GM12892 (cell line): ENCODE measurements around a stretch of chr7.

GRCh38 chr7:119076-119923, 73.1 kb upstream of the FAM20C start:
- RRBS = 14% methylated on average over 3 of the region's 35 CpGs

DNA sequence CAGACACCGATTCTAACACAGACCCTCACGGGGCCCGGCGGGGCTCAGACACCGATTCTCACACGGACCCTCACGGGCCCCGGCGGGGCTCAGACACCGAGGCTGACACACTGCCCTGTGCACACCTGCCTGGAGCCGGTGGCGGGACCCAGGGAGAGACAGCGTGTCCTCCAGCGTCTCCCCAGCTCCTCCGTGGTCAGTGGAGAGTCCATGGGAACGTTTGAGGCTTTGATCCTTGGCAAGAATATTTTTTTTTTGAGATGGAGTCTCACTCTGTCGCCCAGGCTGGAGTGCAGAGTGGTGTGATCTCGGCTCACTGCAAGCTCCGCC, 32.5 kb upstream of the FAM20C start:
- RRBS = 68% methylated on average over 4 of the region's 19 CpGs

GRCh38 chr7:165299-165800, 27.0 kb upstream of the FAM20C start:
- RRBS = no CpG with 5 or more reads among the region's 7 CpGs

DNA sequence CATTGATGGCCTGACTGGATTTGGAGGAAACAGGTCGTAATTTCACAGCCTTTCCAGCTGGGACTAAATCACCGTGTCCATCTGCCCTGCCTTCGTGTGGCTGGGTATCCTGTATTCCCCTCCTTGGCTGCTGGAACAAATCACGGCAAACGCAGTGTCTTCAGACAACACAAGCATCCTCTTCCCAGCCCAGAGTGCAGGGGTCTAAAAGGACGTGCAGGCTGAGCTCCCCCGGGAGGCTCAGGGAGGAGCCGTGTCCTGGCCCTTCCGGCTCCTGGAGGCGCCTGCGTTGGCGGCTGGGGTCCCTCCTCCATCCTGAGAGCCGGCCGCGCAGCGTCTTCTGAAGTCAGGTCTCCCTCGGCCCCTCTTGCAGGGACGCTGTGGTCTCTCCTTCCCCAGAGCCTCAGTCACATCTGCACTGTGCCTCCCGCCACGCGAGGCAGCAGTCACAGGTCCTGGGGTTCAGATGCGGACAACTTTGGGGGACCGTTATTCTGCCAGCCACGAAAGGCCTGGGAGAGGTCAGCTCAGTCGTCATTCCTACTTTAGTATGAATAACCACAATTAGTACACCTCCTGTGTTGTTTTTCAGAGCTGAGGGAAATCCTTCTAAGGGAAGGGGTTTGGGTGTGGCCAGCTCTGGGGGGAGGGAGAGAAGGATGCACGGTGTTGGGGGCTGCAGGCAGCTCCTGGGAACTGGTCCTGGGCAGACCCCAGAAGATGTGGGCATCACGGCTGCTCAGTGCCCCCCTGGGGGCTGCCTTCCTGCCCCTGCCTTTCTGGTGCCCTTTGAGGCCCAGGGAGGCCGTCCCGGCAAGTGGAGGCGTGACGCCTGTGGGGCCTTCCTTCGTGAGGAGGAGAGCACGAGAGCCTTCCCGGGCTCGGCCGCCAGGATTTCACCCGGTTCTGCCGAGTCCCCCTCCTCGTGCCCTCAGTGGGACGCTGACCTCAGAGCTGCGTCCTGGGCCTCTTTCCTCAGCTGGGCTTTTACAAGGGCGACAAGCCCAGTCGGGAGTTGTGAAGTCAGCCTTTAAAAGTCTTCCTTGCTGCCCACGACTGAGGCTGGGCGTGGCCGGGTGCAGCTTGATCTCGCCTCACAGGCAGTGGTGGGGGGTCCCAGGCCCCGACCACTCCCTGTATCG, 41.3 kb downstream of the FAM20C start:
- RRBS = no CpG with 5 or more reads among the region's 49 CpGs

DNA sequence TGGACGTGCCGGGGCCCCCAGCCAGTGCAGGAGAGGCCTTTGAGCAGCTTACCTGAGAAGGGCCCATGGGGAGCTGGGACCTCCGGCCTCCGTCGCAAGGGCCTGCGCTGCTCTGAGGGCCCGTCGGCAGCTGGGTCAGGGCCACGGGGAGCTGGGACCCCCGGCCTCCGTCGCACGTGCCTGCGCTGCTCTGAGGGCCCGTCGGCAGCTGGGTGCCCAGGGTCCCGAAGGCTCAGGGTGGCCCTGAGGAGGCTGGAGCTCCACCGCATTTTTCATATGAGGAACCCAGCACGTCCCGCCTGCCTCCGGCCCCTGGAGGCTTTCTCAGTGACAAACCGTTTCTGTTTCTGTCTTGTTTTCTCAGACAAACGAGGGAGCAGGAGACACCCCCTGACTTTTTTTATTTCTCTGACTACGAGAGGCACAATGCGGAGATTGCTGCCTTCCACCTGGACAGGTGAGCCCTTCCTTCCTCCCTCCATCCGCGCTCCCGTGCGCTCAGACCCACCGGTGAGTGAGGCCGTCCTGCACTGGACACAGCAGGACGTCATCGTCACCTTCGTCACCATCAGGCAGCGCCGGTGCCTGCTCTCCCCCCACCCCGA, 43.8 kb upstream of the FOXL3 start:
- RRBS = 70% methylated on average over 9 of the region's 37 CpGs

DNA sequence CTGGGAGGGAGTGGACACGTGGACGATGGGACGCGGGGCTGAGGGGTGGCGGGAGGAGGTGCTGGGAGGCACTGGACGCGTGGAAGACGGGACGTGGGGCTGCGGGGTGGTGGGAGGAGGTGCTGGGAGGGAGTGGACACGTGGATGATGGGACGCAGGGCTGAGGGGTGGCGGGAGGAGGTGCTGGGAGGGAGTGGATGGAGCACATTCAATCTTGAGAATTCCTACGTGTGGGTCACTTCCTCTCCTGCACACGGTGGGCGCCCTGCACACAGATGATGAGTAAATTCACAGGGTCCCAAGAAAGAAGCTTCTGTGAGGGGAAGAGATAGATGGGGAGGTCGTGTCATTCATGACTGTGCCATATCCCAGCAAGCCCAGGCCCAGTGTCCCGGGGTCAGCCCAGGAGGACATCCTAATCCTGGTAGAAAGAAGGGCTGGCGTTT, 7.3 kb downstream of the FOXL3 start:
- RRBS = no CpG with 5 or more reads among the region's 19 CpGs

- RRBS = no CpG with 5 or more reads among the region's 13 CpGs
Measured at GRCh38 chr7:329974-330399, 40.0 kb downstream of the FOXL3 start.

DNA sequence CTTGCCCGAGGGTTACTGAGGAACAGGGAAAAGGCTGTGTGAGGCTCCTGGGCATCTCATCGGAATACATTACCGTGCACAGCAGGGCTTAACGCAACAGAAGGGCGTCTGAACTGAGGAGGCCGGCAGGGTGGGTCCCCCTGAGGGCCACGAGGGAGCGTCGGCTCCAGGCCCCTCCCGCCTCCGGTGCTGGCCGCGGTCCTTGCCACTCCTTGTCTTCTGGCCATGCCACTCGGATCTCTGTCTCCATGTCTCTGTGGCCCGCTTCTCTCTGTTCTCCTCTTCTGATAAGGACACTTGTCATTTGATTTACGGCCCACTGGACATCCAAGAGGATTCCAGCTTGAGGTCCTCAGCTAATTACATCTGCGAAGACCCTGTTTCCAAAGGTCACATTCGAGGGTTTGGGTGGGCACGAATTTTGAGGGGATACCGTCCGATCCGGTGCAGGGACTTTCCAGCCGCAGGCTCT, 50.7 kb downstream of the FOXL3 start:
- RRBS = 56% methylated on average over 8 of the region's 23 CpGs

- RRBS = no CpG with 5 or more reads among the region's 24 CpGs
Measured at GRCh38 chr7:435107-435579, 84.5 kb downstream of the PDGFA start.

DNA sequence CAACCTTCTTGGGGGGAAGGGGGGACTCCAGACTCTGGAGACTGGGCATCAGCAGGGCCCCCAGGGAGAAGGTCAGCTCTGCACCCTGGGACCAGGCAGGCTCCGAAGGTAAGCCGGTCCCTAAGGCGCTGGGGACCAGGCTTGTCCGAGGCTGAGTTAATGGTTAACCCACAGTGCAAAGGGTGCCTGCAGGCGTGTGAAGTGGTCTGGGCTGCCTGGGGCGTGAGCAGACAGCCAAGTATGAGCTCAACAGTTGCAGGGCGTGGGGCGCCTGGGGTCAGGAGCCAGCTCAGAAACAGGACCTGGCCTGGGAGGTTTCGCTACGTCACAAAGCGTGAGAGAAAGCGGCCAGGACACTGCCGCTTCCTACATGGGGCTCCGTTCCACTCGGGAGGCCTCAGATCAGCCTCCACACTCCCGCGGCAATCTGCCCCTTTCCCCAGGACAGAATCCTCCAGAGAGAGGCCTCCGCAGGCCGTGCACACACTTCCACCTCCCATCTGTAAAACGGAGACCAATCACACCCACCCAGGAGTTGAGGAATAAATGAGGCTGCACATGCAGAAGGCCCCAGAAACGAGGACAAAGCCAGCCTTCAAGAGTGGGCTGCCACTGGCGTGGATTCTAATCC, 16.0 kb downstream of the PDGFA start:
- RRBS = no CpG with 5 or more reads among the region's 22 CpGs

DNA sequence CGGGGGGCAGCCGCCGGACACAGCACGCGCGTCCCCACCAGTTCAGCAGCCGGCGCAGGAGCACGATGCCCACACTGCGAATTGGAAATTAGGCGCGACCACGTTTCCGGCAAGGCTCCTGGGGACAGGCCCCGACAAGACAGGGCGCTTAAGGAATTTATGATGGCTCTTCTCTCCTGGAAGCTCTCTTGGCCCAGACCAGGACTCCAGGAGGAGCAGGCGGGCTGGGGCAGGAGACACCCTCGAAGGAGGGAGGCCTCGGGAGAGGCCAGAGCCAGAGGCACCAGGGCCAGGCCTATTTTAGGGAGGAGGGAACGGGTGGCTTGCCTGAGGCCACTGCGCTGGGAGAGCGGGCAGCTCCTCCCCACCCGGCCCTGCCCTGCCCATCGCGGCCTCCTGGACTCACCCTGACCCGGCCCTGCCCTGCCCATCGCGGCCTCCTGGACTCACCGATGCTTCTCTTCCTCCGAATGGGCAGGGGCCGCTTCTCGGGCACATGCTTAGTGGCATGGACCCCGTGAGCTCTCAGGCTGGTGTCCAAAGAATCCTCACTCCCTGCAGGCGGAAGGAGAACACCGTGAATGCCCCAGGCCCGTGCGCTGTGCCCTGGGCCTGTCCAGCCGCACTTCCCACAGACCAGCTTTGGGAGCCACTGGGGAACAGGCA, 7.6 kb downstream of the PDGFA start:
- RRBS = 82% methylated on average over 11 of the region's 38 CpGs

- RRBS = no CpG with 5 or more reads among the region's 9 CpGs
Measured at GRCh38 chr7:514441-514792, 5.2 kb downstream of the PDGFA start.

- RRBS = 7% methylated on average over 28 of the region's 79 CpGs
Measured at GRCh38 chr7:517799-518741, 1.6 kb downstream of the PDGFA start.

- RRBS = 98% methylated on average over 7 of the region's 32 CpGs
Measured at GRCh38 chr7:549405-549987, 29.9 kb upstream of the PDGFA start.

DNA sequence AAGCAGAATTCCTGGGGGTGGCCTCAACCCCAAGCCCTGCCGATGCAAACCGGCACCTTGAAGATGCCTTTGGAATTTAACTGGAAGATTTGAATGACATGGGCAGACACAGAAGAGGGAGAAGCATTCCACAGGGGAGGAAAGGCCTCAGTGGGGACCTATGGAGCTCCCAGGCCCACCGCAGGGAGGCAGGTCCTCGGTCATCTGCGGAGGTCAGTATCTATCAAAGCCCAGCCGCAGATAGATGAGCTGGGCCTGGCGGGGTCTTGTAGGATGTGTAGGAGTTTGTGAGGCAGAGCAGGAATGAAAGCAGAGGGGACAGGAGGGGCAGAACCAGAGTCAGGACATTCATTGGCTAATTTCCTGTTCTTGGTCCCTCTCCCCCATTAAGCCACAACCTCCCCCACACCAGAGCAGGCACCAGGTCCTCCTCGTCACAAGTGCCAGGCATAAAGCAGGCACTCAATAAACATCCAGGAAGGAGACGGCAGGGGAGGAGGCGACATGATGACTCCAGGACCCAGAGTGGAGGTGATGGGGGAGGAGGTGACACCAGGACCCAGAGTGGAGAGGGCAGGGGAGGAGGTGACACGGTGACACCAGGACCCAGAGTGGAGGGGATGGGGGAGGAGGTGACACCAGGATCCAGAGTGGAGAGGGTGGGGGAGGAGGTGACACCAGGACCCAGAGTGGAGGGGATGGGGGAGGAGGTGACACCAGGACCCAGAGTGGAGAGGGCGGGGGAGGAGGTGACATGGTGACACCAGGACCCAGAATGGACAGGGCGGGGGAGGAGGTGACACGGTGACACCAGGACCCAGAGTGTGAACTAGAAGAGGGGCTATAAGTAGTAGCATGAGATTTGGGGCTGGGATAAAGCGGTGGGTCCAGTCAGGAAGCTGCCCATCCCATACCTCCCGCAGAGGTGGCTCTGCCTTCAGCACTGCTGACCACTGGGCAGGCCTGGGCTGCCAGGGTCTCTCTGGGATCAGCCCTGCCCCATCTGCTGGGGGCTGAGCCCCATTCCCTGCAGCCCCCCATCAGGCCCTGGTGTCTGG, 83.8 kb upstream of the PDGFA start:
- RRBS = no CpG with 5 or more reads among the region's 16 CpGs

DNA sequence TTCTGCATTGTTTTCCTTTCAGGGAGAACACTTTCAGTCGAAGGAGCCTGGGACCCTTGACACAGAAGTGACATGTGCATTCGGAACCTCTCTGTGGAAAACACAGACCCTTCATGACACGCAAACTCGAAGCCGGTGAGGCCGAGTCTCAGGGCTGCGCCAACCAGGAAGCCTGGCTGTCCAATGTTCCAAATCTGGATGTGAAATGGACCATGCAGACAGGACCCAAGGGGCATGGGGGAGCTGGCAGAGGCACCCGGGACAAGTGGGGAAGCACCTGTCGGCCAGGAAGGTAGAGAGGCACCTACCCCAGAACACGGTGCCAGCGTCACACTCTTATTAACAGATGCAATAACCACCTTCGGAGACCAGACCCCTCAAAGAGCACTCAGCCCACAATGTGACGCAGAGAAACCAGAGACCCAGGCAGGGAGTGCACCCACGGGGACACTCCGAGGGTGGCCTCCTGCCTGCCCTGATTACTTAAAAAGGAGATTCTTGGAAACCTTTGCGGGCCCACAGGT, 88.3 kb upstream of the PDGFA start:
- RRBS = no CpG with 5 or more reads among the region's 16 CpGs

DNA sequence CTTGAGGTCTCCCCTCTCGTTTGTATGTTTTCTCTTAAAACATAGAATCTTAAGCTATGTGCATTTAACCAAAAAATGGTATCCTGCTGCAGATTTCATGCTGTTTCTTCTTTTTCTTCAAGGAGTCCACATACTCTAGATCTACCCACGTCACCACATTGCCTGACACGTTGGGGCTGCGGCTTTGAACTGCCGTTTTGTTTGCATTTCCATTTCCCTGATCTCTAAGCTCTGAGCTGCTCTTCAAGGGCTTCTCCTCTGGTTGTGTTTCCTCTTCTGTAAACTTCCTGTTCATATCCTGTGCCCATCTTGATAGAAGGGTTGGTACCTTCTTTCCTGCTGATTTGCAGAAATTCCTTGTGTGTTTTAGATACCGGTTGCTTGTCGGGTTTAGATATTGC, 98.8 kb upstream of the PDGFA start:
- RRBS = no CpG with 5 or more reads among the region's 7 CpGs

DNA sequence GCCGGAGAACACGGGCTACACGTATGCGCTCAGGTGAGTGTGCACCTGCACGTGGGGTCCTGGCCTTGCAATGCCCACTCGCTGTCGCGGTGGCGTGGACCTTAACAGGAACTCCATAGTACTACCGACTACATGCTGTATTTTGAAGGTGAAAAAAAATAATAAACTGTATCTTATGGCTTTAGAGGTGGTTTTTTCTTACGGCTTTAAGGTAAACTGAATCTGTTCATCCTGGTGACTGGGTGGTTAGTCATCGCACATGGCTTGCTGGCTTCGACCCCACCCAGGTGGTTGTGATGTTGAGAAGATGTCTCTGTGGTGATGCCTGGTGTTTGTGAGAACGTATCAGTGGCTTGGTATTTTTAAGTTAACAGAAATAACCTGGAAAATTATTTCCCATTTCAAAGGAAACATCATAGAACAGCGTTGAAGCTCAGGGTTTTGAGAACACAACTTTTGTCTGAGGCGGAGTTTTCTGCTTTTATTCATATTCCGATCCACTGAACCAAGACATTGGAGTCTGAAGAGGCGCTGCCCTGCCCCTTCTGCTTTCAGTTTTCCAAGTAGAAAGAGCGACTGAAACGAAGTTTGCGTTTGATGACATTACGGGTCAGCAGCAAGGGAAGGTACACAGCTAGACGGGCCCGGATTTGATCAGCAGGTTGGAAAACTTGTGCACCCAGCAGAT, 437 bp downstream of the SUN1 start:
- RRBS = no CpG with 5 or more reads among the region's 24 CpGs

DNA sequence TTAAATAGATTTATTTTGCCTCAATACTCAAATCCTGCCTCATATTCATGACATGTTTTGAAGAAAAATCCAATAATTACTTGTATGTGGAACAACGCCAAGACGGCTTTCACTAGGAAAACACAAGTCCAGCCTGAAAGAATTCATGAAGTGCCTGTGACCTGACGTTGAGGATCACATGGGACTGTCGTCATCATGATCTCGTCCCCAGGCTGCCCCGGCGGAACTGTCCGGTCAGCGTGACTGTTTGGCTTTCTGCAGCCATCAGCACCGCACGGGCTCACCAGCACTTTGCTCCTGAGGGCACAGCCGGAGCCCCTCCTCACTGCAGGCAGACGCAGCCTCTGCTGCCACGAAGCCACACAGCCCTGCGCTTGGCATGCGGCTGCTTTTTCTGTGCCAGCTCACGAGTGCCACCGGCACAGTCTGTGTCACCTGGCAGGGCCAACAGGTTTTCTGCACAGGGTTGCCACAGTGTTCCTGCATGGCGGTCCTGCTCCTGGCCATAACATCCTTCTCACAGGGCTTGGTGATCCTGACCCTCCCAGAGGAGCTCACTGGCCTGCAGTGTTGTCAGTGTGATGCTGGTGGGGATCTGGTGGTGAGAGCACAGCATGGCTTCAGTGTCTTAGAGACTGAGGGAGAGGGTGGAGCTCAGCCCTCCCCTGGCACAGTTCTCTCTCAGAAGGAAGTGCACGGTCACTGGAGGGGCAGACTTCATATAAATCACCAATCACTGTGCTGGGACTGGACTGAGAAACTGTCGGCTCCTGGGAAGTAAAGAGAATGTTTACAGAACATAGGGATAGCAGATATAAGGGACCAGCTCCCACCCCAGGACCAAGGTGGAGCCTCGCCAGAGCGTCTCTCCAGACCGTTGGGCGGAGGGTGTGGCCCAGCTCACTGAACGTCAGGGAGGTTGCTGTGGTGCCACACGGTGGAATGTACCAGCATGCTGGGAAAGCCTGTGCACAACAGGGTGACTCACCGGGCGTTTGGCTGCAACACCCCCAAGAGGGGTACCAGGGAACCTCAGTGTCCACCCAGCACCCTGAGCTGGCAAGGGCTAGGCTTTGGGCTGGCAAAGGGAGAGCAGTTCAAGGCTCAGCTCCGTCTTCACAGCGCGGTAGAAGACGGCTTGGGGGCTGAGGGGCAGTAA, 9.1 kb upstream of the GET4 start:
- RRBS = over 99% methylated on average over 3 of the region's 33 CpGs

- RRBS = no CpG with 5 or more reads among the region's 18 CpGs
Measured at GRCh38 chr7:889140-889676, 12.9 kb downstream of the GET4 start.